Uterus (tissue), 7 donors: ENCODE results near the gene MRPL18.

DNA sequence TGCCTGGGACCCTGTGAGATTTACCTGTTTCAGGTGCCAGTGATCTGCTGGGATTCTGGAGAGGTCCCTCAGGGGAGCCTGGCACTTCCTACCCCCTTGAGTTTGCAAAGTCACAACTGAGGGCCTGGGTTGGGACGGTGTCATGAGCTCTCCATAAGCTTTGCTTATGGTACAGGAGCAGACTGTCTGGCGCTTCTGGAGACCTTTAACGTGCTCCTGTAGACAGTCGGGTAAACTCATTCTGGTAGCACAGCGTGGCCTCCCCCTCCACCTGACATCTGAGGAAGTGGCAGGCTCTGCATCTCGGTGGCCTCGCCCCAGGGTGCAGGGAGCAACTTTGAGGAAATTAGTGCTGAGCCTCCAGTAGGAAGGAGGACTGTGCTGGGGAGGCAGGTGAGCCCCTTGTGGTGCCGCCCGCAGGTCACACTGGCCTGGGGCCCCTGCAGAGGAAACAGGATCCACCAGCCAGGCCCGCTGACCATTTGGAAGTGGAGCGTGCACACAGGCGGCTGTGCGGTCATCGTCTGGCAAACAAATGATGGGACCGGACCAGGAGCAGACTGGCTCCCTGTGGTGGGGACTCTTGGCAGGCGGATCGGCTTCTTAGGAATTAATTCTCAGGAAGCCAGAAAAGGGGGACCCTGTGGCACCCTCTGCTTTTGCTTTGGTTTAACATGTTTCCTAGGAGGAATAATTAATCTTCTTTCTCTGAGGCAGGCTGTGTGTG, 57.9 kb downstream of the SYNJ2 start:
- PRO-cap, 4 experiments: no peak in any of the 4 experiments
- RAMPAGE, long total RNA, 2 experiments: no peak in any of the 2 experiments
- RRBS: no CpG with 5 or more reads among the region's 17 CpGs

DNA sequence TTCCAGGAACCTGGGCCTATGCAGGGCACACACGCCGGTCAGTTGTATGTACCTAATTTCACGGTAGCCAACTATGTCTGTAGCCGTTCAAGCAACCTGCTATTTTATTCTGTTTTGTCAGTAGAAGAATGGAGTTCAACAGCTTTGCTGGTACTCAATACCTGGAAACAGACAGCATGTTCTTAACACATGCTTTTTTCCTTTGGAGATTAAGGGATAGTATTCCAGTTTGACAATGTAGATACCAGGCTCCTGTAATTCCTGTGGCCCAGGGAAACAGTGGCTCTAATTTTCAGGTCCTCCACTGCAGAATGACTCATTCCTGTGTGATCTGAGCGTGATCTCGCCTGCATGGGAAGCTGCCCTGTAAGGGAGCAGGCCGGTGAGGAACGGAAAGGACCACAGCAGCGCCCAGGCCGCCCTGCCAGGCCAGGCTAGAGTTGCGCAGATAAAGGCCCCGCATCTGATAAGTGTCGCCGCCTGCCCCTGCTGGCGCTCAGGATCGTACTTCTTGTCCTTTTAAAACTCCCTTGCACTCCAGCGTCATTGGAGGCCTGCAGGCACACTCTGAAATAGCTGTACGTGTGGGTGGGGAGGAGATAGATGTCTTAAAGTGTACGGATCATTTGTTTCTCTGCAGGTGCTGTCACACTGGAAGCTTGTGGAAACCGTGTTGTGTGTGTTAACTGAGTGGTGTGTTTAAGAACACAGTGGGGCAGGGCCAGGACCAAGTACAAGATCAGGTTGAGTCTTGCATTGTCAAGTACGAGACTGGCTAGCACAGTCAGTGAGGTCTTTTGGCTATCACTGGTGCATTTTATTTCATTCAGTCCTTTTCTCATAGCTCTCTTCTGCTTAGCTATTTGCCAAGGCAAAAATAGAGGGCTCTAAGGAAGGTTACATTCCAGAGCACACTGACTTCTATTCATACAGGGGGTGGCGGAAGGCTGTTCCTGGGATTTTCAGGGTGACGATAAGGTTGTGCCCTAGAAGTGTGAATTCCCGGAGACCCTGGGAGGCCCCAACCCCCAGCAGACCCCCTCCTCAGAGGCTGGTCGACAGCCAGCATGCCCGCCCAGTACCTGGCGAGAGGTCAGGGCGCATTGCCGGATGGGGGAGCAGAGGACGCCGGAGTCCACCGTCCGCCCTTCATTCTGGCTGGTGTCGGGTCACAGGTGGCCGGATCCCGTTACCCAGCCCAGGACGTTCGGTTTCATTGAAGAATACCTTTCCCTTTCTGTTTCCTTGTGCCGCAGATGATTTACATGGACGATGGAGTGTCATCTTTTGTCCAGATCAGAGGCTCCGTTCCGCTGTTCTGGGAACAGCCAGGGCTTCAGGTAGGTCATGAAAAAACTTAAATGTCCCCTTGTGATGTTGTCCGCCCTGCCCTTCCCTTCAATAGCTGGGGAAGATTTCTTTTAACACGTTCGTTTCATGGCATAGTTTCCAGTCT, 60.9 kb downstream of the SYNJ2 start:
- PRO-cap, 4 experiments: peak in 3 of 4 experiments; most common plus-strand start position 385 of the sequence (in 2); most common minus-strand start position 313 of the sequence (in 2)
- RAMPAGE, long total RNA, 2 experiments: no peak in any of the 2 experiments
- RRBS: 90% methylated on average over 9 of the region's 45 CpGs

DNA sequence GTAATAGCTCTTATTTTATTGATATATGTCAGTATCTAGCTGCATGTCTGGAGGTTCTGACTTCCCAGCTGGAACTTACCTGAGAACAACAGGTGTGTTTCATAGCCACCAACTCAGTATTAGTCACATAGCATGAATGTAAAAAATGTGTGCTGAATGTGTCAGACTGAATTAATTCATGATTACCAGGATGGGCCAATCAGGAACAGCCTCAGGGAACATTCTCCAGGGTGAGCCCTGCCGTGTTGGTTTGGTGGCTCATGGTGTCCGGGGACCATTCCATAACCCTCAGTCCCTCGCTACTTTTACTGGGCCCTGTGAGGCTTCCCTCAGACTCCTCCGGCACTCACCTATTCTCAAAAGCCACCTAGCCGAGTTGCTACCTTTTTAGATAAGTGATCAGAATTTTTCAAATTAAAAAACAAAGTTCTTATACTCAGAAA, 99.8 kb downstream of the TULP4 start:
- PRO-cap, 4 experiments: no peak in any of the 4 experiments
- RAMPAGE, long total RNA, 2 experiments: no peak in any of the 2 experiments
- RRBS: 94% methylated on average over 3 of the region's 5 CpGs

DNA sequence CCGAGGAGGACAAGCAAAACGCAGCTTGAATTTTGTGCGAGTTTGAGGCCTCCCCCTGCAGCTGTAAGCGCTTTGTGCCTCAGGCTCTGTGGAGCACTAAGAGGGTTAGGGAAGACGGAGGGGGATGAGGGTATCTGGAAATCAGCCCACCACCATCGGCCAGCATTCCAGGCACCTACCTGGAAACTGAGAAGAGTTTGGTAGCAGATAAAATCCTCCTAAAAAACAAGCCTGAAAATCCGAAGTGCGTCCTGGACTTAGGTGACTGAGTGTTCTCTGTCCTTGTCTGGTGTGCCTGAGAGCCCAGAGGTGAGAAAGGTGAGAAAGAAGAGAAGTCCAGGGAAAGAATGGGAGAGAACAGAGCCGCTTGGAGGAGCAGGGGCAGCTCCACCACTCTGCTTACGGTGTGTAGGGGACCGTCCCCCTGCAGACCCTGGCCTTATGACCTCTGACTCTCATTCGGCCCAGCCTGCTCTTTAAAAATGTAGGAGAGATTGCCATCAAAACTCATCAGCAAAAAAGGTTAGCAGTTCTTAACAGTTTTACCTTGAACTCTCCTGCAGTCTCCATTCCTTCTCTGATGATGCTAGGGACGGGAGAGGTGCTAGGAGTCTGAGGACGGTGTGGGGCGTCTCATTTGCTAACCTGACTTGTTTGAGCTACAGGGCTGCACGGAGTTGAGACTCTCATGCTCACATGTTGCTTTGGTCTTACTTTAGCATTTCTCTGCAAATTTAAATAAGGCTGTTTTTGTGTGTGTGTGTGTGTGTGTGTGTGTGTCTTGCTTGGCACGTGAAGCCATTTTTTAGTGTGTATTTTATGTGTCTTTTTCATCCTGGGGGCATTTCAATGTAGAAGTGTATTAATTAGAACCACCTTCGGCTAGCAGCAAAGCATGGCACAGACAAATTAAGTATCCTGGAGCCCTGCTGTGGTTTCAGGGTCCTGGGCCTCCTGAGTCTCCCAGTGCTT, 2.1 kb downstream of the TMEM181 start:
- PRO-cap, 4 experiments: no peak in any of the 4 experiments
- RAMPAGE, long total RNA, 2 experiments: no peak in any of the 2 experiments
- RRBS: no CpG with 5 or more reads among the region's 18 CpGs

DNA sequence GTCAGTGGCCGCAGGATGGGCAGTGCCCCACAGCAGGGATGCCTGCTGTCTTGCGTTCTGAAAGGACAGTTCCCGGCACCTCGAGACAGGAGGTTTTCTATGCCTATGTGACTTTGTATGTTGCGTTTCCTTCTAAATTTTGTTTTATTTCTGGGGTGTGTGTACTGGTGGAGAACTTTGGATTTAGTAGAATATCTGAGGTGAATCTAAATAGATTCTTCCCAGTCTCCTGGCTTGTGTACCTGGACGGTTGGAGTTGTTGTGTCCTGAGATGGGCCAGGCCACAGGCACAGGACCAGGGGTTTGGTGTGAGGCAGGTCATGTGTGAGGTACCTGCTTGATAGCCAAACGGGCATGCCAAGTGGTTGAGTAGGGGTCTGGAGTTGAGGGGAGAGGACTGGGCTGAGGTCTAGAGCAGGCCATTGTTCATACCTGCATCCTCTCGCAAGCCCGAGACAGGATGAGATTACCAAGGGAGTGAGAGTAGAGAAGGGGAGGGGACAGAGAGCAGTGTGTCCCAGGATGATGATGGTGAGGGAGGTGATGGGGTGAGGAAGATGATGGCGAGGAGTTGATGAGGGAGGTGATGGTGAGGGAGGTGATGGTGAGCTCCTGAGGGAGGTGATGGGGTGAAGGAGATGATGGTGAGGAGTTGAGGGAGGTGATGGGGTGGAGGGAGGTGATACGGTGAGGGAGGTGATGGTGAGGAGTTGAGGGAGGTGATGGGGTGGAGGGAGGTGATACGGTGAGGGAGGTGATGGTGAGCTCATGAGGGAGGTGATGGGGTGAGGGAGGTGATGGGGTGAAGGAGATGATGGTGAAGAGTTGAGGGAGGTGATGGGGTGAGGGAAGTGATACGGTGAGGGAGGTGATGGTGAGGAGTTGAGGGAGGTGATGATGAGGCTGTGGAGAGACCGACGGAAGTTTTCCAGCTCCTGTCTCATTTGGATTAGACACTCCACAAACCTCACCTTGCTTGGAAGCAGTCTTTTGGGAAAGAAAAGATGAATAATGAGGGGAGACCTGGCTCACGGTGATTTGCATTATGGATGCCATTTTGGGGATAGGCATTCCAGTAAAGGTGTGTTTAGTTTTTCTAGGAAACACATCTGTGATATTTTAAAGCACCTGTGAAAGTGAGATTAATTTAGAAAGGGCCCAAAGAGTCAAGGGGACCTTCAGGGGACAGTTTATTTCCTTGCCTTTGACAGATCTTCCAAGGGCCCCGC, 6.4 kb downstream of the TMEM181 start:
- PRO-cap, 4 experiments: no peak in any of the 4 experiments
- RAMPAGE, long total RNA, 2 experiments: no peak in any of the 2 experiments
- RRBS: no CpG with 5 or more reads among the region's 17 CpGs

- PRO-cap, 4 experiments: no peak in any of the 4 experiments
- RAMPAGE, long total RNA, 2 experiments: no peak in any of the 2 experiments
- RRBS: no CpG with 5 or more reads among the region's 20 CpGs
These were observed 8.2 kb downstream of the TMEM181 start for GRCh38 chr6:158567878-158568797.

- PRO-cap, 4 experiments: no peak in any of the 4 experiments
- RAMPAGE, long total RNA, 2 experiments: no peak in any of the 2 experiments
- RRBS: no CpG with 5 or more reads among the region's 11 CpGs
These were observed 9.0 kb downstream of the DYNLT1 start for GRCh38 chr6:158635319-158636158.

- PRO-cap, 4 experiments: no peak in any of the 4 experiments
- RAMPAGE, long total RNA, 2 experiments: no peak in any of the 2 experiments
- RRBS: no CpG with 5 or more reads among the region's 12 CpGs
These were observed 18.6 kb downstream of the SYTL3 start for GRCh38 chr6:158668446-158668929.

- PRO-cap, 4 experiments: no peak in any of the 4 experiments
- RAMPAGE, long total RNA, 2 experiments: no peak in any of the 2 experiments
- RRBS: no CpG with 5 or more reads among the region's 12 CpGs
These were observed 37.3 kb downstream of the SYTL3 start for GRCh38 chr6:158686751-158688050.

DNA sequence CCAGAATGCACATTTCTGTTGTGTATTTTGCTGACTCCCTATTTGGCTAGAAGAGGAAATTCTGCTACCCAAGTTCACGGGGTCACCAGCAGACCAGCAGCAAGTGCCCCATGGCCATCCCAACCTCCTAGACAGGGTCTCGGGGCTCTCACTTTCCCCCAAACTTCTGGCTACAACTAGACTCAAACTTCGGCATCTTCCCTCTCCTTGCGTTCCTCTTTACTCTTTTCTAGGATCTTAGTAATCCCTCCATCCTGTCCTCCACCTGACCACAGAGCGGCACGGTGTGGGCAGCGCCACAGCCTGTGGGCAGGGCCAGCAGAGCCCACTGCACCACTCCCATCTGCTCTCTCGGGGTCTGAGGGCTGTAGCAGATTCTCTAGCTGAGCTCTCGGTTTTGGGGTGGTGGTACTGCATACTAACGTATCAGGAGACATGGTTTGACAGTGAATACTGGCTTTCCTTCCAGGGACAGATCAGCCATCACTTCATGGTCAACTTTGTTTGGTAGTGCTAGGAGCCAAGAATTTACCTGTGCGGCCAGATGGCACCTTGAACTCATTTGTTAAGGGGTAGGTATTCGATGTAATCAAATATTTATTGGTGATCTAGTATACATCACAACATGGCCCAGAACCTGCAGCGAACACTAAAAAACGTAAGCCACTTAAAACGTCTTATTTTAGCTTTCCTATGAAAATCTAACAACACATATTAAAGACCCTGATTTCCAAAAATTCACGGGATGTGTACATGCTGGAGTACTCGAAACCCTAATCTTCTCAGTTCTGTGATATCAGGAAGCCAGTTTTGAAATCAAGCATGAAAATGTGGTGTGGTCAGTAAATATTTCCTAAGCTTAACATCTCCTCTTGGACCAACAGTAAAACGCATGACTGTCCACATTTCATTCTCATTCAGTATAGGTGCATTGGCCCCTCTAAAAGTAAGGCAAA, 57.3 kb downstream of the EZR start:
- PRO-cap, 4 experiments: no peak in any of the 4 experiments
- RAMPAGE, long total RNA, 2 experiments: no peak in any of the 2 experiments
- RRBS: no CpG with 5 or more reads among the region's 18 CpGs

GRCh38 chr6:158799261-158799979, 19.7 kb downstream of the EZR start:
- PRO-cap, 4 experiments: no peak in any of the 4 experiments
- RAMPAGE, long total RNA, 2 experiments: no peak in any of the 2 experiments
- RRBS: 29% methylated on average over 2 of the region's 9 CpGs

DNA sequence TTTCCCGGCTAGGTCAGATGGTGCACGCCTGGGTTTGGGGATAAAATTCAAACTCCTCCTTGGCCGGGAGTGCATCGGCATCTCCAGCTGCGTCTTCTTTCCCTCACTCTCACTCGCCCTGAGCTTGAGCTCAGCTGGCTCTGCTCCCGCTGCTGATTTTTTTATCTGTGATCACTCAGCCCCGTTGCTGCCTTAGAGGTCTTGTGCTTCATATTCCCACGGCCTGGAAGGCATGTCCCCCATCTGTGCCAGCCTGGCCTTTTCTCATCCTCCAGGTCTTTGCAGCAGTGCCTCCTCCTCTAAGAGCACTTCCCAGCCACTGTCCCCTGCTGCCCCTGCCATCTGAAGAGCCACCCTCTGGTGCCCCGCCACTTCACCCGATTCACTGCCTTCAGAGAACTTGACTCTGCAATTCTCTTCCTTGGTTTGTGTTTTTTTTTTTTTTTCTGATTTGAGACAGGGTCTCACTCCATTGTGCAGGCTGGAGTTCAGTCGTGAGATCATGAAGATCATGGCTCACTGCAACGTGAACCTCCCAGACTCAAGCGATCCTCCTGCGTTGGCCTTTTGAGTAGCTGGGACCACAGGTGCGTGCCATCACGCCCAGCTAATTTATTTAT, 7.0 kb upstream of the EZR start:
- PRO-cap, 4 experiments: peak in 1 of 4 experiments; most common minus-strand start position 98 of the sequence (in 1)
- RAMPAGE, long total RNA, 2 experiments: no peak in any of the 2 experiments
- RRBS: no CpG with 5 or more reads among the region's 17 CpGs

DNA sequence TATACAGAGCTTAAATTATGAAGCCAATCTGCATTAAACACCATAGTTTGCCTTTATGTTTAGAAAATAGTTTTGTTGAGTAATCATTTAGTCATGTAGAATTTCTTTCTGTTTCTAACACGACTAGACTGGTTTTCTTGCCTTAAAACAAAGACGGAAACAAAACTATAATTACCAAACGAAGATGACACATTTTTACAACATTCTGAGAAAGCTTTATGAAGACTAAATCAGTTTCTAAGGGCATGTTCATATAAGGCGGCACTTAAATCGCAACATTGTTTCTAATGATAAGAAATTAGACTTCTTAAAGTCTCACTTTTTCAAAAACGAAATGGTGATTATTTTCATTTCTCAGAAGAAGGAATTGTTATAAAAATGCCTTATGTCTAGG, 5.2 kb downstream of the TAGAP start:
- PRO-cap, 4 experiments: no peak in any of the 4 experiments
- RAMPAGE, long total RNA, 2 experiments: no peak in any of the 2 experiments
- RRBS: no CpG with 5 or more reads among the region's 6 CpGs

DNA sequence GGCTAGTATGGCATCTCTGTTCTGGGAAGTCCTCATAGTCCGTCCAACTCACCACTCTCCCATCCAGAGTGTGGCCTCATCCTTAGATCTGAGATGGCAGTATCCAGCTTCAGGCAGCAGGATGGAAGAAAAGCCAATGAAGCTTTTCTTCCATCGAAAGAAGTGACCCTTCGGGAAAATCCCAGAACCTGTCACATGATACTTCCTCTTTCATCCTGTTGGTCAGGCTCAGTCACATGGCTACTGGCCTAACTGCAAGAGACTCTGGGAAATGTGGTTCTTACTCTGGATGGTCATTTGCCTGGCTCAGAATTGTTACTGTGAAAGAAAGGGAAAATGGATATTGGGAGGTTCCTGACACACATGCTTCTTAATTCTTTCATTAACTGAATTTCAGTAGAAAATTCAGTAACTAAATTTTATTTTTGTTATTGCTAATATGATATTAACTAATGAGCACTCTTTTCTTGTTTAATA, 29.5 kb upstream of the TAGAP start:
- PRO-cap, 4 experiments: peak in 1 of 4 experiments; most common plus-strand start position 277 of the sequence (in 1); most common minus-strand start position 164 of the sequence (in 1)
- RAMPAGE, long total RNA, 2 experiments: no peak in any of the 2 experiments
- RRBS: no CpG with 5 or more reads among the region's 3 CpGs

GRCh38 chr6:159490687-159490995, 202.4 kb downstream of the SOD2 start:
- PRO-cap, 4 experiments: no peak in any of the 4 experiments
- RAMPAGE, long total RNA, 2 experiments: no peak in any of the 2 experiments
- RRBS: no CpG with 5 or more reads among the region's 3 CpGs

- PRO-cap, 4 experiments: no peak in any of the 4 experiments
- RAMPAGE, long total RNA, 2 experiments: no peak in any of the 2 experiments
- RRBS: no CpG with 5 or more reads among the region's 2 CpGs
These were observed 15.8 kb downstream of the SOD2 start for GRCh38 chr6:159677248-159677701.

- PRO-cap, 4 experiments: no peak in any of the 4 experiments
- RAMPAGE, long total RNA, 2 experiments: no peak in any of the 2 experiments
- RRBS: no CpG with 5 or more reads among the region's 16 CpGs
These were observed 11.9 kb downstream of the SOD2 start for GRCh38 chr6:159680775-159681906.

- PRO-cap, 4 experiments: peak in 4 of 4 experiments; most common plus-strand start chr6:159727127 (in 4); most common minus-strand start chr6:159727441 (in 4)
- RAMPAGE, long total RNA, 2 experiments: start-site peak on the plus strand in 1 of 2 experiments, at chr6:159727126-159727132 at its widest, 308 reads per replicate
- RRBS: 3% methylated on average over 20 of the region's 90 CpGs
These were observed 540 bp upstream of the WTAP start for GRCh38 chr6:159726452-159727480.

- PRO-cap, 4 experiments: peak in 4 of 4 experiments; most common plus-strand start chr6:159790469 (in 3)
- RAMPAGE, long total RNA, 2 experiments: start-site peak on the plus strand in 2 of 2 experiments, at chr6:159790466-159790617 at its widest, 115 to 261 reads per replicate
- RRBS: no CpG with 5 or more reads among the region's 20 CpGs
These were observed at the start of gene MRPL18 for GRCh38 chr6:159790381-159790651. TSS of gene MRPL18 (plus strand) at chr6:159790467.

DNA sequence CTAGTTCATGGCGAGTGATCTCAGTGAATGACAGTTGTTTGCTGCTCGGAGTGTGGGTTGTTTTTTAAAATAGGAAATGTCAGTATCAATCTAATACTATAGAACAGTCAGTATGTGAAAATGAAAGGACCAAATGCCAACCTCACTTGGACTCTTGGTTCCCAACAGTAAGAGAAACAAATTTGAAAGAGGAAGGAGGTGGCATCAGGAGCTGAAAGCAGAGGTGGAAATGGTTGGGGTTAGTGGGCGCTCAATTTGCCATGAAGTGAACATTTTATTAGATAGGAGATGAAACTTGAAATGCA, 1.6 kb upstream of the PNLDC1 start:
- PRO-cap, 4 experiments: no peak in any of the 4 experiments
- RAMPAGE, long total RNA, 2 experiments: no peak in any of the 2 experiments
- RRBS: no CpG with 5 or more reads among the region's 3 CpGs